Glomerular endothelial cell (primary cell): ENCODE measurements around a stretch of chr11.

- RAMPAGE, long total RNA: no peak
Measured at GRCh38 chr11:653575-654307, 16.7 kb downstream of the DRD4 start.

DNA sequence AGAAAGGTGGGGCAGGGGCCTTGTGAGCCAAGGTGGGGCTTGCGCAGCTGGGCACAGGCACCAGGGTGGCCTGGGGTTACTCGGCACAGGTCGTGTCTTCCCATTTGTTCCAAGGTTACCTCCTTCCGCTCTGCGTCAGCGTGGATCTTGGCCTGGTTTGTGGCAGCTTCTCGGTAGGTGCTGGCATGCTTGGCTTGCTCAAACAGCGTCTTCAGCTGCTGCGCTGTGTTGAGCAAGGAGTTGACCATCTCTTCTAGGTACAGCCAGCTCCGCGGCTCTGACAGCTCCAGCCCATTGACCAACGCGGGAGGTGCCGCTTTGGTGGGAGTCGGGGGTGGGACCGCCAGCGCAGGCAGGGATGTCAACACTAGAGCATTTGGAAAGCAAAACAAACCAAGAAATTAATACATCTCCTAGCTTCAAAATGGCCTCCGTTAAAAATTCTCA is 20.6 kb downstream of the DEAF1 start:
- RAMPAGE, long total RNA: no peak

DNA sequence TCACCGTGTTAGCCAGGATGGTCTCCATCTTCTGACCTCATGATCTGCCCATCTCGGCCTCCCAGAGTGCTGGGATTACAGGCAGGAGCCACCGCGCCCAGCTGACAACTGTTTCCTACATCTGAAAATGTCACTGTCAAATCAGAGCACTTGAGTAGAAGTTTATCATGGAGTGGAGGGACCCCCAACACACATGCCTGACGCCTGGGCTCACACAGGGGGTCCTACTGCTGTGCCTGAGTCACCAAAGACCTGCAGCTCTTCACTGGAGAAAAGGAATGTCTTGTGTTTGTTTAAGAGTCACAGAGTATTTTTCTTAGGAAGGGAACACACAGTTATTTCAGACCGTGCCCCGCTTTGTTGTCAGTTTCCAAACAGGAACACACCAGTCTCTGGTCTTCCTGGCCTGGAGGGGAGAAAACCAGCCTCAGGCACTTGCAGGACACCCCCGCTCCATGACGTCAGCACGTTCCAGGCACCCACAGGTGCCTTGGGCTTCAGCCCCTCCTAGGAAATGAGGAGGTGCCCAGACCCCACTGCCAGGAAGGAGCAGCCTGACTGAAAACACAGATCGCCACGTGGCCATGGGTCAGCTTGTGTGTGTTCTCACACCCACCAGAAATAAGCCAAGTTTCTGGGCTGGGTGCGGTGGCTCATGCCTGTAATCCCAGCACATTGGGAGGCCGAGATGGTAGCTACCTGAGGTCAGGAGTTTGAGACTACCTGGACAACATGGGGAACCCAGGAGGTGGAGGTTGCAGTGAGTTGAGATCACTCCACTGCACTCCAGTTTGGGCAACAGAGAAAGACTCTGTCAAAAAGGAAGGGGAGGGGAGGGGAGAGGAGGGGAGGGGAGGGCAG is 5.4 kb downstream of the DEAF1 start:
- RAMPAGE, long total RNA: no peak

DNA sequence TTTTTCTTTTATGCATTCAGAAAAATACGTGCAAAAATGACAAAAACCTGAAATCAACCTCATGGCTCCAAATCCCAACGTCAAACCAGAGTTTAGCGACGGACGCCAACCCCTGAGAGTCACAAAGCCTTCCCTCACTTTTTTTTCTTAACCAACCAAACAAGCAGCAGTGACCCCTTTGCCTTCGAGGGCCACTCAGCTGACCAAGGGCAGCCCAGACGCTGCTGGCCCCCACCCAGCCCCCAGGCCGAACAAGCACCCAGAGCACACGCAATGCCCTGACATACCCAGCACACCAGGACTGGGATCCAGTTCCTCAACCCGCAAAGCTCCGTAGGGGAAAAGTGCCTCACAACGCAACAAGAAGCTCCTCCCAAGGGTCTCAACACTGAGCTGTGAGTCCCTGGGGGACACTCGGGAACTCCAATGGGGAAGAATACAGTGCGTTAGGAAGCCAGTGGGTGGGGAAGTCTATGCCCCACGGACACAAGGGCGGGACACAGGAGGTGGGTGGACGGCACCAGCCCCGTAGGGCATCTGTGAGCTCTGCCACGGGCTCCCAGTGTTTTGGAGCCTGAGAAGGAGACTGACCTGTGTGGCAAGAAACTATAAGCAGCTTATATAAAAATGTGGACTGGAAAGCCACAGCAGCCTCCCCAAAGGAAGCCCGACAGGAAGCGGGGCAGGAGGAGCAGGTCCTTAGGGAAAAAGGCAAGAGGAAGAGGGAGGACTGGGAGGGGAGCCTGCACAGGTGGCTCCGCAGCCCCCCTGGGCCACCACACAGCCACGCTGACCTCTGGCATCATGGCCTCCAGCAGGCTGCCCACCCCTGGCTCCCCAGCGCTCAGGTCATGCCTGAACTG is 1.6 kb downstream of the DEAF1 start:
- RAMPAGE, long total RNA: no peak

- RAMPAGE, long total RNA: no peak
Measured at GRCh38 chr11:764201-765336, 12.7 kb downstream of the GATD1 start.

DNA sequence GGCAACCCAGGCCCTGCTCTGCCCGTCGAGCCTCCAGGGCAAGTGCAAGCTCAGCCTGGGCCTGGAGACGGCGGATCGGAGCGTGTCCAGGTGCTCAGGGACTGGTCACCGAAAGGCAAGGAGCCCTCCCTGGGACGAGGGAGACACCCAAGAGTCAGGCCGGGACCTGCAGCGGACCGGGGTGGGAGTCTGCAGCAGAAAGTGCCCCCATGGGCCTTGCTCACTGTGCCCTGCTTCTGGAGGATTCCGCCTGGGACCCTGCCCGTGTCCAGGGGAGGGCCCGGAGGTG is 5.1 kb upstream of the GATD1 start:
- RAMPAGE, long total RNA: no peak

- RAMPAGE, long total RNA: no peak
Measured at GRCh38 chr11:813153-814142, 3.7 kb downstream of the RPLP2 start.

GRCh38 chr11:821873-822899 is 3.5 kb downstream of the PNPLA2 start:
- RAMPAGE, long total RNA: no peak

- RAMPAGE, long total RNA: no peak
Measured at GRCh38 chr11:824891-825857, 2.5 kb upstream of the CRACR2B start.

DNA sequence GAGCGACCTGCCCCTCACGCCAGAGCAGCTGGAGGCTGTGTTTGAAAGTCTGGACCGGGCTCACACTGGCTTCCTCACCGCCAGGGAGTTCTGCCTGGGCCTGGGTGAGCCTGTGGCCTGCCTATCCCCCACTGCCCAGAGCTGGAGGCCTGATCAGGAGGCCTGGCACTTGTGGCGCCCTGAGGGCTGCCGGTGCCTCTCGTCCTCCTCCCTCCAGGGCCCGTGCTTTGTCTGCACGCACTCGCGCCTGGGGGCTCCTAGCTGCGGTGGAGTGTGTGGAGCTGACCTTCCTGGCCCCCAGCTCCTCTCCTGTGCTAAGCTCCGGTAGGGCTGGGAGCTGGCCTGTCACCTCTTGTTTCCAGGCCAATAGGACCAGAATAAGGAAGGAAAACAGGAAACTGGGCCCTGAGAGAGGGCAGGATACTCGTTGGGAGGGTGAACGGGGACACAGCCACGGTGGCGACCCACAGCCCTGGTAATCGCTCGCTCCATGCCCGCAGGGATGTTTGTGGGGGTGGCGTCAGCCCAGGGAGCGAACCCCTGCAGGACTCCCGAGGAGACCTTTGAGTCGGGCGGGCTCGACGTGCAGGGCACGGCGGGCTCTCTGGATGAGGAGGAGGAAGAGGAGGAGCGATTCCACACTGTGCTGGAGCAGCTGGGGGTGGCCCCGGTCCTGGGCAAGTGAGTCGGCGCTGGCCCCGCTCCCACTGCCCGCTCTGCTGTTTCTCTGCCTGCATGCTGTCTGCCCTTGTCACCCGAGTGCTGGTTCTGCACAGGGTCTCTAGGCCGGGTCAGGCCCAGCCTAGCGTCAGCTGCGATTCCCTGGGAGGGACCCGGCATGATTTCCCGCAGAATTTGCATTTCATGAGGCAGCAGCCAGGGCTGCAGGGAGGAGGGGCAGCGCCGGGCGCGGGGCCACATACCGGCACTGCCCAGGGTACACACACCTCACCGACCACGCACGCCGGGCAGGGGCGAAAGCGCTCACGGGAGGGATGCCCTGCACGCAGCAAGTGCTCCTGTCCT is 1.5 kb downstream of the CRACR2B start:
- RAMPAGE, long total RNA: no peak

- RAMPAGE, long total RNA: no peak
Measured at GRCh38 chr11:833308-833876, 640 bp downstream of the CD151 start.

DNA sequence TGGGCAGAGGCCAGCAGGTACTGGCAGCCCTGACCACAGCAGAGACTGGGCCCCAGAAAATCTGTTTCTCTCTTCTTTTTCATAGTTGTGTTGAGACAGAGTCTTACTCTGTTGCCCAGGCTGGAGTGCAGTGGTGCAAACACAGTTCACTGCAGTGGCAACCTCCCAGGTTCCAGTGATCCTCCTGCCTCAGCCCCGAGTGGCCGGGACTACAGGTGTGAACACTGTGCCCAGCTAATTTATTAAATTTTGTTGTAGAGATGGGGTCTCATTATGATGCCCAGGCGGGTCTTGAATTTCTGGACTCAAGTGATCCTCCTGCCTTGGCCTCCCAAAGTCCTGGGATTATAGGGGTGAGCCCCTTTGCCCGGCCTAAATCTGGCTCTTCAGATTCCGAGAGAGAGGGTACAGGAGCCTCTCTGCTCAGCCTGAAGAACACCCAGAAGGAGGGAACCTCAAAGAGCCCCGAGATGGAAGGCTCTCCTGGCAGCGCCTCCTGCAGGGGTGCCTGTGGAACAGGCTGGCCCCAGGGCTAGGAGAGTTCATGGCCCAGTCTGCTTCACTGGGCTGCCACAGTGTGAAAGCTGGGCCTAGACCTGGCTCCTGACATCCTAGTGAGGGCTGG is 2.6 kb downstream of the POLR2L start:
- RAMPAGE, long total RNA: no peak

DNA sequence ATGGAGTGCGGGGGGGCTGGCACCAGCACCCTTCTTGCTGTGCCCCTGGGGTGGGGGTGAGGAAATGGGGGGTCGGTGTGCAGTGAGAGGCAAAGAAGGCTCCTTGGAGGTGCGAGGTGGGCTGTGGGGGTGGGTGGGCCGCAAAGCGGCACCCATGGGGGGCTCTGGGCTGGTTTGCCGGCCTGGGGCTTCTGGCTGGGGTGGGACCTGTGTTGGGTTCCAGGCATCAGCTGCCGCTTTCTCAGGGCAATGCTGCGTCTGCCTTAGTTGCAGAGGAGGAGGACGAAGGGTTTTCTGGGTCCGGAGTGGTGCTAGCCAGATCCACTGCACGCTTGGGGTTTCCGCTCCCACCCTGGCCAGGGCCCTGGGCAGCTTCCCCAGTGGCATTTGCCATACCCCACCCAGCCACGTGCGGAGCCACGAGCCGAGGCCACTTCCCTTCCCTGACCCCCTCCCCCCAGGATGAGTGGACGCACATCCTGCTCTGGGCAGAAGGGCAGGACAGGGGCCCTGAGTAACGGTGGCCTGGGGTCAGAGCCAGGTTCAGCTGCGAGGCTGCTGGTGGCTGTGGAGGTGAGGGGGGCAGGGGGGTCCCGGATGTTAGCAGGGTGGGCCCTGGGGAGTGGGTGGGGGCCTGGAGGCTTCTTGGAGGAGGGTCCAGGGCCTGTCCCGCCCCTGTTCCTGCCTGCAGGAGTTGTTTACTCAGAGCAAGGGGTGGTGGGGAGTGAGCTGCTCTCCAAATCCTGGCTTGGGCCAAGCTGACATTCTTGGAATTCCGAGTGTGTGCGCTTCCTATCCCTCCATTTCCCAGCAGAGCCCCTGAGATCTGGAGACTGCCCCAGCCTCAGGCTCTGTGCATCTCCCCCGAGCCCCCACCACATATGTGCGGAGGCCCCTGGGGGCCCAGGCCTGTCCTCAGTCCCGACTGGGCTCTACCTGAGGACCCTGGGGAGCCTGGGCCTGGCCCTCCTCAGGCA is 1.2 kb downstream of the TSPAN4 start:
- RAMPAGE, long total RNA: start-site peak on the plus strand centred at position 509 of the sequence, 65 bp wide, 33 and 269 reads in 2 replicates

DNA sequence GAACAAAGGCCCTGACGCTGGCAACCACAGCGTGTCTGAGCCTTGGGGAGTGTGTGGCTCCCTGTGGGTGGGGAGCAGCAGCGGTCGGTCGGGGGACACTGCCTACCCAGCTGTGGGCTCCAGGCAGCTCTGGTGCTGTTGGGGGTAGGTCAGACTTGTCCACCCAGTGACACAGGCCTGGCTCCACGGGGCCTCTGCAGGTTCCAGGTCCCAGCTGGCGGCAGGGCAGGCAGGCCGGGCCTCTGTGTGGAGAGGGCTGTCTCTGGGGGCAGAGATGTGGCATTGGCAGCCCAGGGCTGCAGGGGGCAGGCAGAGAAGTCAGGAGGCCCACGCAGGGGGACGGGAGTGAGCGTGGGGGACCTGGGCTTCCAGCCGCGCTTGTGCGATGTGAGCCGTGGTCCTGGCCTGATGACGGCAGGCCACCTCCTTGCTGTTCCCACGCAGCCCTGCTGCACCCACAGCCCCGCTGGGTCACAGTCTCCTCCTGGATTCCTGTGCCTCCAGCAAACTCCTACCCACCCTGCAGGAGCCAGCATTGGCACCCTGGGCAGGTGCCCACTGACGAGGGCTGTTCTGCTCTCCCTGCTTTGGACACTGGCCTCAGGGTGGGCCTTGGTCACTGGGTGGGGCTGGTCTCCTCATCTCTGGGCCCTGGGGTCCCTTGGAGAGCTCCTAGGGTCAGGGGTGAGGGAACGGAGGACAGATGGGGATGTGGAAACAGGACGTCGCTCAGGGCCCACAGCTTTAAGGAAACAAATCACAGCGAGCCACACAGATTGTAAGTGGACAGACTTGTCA is 12.5 kb downstream of the TSPAN4 start:
- RAMPAGE, long total RNA: no peak

GRCh38 chr11:864475-865432 is 22.1 kb downstream of the TSPAN4 start:
- RAMPAGE, long total RNA: no peak

DNA sequence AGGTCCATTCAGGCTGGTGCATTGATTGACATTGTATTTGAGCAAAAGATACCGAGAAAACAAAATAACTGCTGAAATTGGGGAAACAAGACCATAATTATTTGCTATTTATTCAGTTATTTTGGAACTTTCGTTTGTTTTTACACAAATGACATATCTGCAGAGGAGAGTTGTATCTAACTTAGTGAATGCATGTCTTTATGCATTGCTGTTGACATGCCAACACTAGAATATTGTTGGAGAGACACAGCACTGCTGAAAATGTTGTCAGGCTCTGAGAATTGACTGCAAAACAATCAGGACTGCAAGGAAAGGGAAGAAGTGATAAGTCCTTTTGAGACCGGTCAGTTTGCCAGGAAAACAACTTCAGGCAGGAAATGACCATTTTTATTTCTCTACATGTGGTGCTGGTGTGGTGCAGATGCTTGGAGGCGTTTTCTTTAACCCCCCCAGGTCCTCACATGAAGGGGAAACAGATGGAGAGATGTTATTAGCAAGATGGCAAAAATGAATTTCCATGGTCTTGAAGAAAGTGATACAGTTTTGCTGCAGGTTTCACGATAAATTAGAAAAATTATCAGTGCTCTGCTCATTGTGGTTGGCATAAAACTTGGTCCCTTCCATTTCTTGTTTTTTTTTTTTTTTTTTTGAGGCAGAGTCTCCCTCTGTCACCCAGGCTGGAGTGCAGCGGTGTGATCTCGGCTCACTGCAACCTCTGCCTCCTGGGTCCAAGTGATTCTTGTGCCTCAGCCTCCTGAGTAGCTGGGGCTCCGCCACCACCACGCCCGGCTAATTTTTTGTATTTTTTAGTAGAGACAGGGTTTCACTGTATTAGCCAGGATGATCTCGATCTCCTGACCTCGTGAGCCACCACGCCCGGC is 5.7 kb downstream of the AP2A2 start:
- RAMPAGE, long total RNA: no peak

GRCh38 chr11:1064105-1064813 is 27.7 kb upstream of the MUC6 start:
- RAMPAGE, long total RNA: no peak

DNA sequence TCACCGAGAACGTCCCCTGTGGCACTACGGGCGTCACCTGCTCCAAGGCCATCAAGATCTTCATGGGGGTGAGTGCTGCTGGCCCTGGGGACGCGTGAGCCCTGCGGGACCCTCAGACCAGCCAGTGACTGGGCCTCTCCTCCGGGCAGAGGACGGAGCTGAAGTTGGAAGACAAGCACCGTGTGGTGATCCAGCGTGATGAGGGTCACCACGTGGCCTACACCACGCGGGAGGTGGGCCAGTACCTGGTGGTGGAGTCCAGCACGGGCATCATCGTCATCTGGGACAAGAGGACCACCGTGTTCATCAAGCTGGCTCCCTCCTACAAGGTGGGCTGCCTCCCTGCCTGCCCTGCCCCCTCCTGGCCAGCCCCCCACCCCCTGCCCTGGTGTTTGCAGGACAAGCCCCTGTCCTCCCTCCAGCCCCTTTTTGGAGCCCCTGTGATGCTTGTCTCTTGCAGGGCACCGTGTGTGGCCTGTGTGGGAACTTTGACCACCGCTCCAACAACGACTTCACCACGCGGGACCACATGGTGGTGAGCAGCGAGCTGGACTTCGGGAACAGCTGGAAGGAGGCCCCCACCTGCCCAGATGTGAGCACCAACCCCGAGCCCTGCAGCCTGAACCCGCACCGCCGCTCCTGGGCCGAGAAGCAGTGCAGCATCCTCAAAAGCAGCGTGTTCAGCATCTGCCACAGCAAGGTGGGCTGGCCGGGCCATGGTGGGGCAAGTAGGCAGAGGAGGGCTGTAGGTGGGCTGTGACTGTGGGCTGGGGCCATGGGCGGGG is 51.5 kb upstream of the MUC6 start:
- RAMPAGE, long total RNA: no peak

- RAMPAGE, long total RNA: no peak
Measured at GRCh38 chr11:1112863-1113227, 44.9 kb upstream of the MUC5AC start.

- RAMPAGE, long total RNA: no peak
Measured at GRCh38 chr11:1150713-1151471, 6.9 kb upstream of the MUC5AC start.